LNCaP clone FGC (cell line): Measurements from ENCODE around the genes ODAPH, SDAD1 and STBD1.

GRCh38 chr4:74539592-74539791 is 94.6 kb downstream of the AREG start:
- RRBS, 2 experiments, result no CpG with 5 or more reads among the region's 1 CpG

GRCh38 chr4:74944189-74944895 is 11.4 kb downstream of the PARM1 start:
- RRBS, 2 experiments, result no CpG with 5 or more reads among the region's 8 CpGs

- RRBS, 2 experiments, result no CpG with 5 or more reads among the region's 7 CpGs
Measured at GRCh38 chr4:75555620-75556133, at the start of gene ODAPH. Gene ODAPH (plus strand): TSS chr4:75556066.

DNA sequence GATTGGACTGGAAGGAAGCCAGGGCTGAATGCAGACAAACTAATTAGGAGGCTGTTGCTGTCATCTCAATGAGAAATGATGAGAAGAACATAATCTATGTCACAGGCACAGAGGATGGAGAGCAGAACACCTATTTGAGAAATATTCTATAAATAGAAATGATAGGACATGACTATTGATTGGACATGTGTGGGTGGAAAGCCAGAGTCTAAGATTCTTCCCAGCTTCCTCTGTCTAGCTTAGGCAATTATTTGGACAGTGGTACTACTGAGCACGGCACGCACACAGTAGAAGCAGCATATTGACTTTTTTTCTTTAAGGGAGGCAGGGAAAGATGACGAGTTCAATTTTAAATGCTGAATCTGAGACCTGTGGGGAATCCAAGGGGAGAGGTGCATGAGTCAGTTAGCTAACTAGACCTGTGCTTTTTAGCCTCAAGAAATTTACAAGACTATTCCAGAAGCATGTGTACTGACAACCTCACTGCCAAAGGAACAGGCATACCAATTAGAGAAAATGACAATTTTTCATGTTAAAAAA is 941 bp upstream of the USO1 start:
- RRBS, 2 experiments, result no CpG with 5 or more reads among the region's 3 CpGs

DNA sequence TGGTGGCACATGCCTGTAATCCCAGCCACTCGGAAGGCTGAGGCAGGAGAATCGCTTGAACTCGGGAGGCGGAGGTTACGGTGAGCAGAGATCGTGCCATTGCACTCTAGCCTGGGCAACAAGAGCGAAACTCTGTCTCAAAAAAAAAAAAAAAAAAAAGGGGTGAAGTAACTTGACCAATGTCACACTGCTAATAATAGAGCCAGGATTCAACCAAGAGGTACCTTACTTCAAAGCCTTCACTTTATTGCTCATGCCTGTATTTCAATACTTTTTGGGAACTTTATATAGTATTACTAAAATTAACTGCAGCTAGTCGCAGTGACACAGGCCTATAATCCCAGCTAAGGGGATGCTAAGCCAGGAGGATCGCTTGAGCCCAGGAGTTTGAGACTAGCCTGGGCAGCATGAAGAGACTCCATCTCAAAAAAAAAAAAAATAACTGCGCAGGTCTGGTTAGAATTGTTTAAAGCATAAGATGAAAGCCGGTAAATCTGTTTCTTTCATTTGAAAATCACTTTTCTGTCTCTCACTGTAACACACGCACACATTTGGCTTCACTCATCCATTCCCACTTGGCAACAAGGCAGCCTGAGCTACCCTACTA is 1.9 kb downstream of the USO1 start:
- RRBS, 2 experiments, result no CpG with 5 or more reads among the region's 12 CpGs

DNA sequence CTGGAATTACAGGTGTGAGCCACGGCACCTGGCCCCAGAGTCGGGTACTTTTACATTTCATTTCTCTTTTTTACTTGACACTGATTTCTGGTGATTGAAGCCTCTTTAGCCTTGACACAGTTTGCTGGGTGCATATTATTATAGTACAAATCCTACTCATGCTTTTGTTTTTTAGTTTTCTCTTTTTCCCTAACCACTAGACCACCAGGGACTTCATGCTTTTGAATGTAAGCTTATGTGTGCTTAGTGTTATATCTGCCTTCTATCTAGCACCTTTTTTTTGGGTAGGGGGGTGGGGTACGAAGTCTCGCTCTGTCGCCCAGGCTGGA is 4.6 kb downstream of the USO1 start:
- RRBS, 2 experiments, result no CpG with 5 or more reads among the region's 5 CpGs

DNA sequence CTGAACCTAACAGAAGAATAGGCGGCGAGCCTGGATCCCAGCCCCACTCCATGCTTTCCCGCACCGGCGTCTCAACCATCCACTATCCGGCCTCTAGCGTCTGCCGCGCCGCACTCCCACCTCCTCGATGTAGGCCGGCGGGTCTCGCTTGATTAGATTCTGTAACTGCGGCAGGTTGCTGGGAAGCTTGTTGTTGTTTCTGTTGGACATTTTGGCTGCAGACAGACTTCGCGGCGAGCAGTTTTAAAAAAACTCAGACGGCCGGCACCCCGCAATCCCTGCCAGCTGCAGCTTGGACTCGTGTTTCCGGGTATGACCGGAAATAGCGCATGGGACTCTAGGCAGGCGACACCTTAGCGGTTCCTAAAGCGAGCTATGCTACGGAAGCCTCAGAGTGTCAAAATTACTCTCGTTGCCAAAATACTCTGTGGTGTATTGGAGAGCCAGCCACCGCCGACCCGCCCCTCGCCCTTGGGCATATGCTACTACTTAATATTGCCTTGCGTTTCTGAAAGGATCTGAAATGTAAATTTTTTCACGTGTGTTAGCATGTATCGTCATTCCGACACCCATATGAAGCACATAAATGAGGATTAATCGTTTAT is at the start of gene SDAD1:
SDAD1 (minus strand) TSS at position 314 of the 605 bp plus-strand sequence.
- RRBS, 2 experiments, result 1 to 2% methylated on average over 9 of the region's 39 CpGs

DNA sequence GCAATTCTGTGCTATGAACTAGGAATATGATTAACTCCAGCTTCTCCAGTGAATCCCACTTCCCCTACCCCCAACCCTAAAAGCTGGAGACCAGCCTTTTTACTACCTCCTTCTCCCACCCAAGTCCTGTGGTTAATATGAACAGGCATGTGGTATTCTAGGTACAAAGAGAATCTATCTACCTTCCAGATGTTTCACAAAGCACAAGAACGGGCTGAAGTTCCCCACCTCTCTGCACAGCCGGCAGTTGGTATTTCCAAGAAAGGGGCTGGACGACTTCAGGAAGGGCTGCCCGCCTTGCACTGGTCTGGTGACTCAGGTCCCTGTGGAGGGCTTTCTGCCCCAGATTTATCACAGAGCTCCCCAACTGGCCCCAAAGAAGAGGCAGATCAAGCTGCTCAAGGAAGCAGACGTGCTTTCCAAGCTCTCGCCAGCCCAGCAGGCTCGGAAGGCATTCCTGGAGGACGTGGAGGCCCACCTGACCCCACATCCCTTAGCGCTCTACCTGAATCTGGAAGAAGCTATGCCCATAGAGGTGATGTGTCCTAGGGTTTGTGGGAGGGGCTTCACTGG is 4.6 kb downstream of the FAM47E start:
- RRBS, 2 experiments, result no CpG with 5 or more reads among the region's 9 CpGs

GRCh38 chr4:76305842-76307001 is at the start of gene STBD1:
Gene STBD1 (plus strand): TSS chr4:76306733.
- RRBS, 2 experiments, result 1 to 2% methylated on average over 44 to 47 of the region's 93 CpGs

GRCh38 chr4:76310592-76311108 is 4.1 kb downstream of the STBD1 start:
- RRBS, 2 experiments, result no CpG with 5 or more reads among the region's 6 CpGs

GRCh38 chr4:76453832-76454341 is 18.9 kb downstream of the SHROOM3 start:
- RRBS, 2 experiments, result no CpG with 5 or more reads among the region's 8 CpGs

DNA sequence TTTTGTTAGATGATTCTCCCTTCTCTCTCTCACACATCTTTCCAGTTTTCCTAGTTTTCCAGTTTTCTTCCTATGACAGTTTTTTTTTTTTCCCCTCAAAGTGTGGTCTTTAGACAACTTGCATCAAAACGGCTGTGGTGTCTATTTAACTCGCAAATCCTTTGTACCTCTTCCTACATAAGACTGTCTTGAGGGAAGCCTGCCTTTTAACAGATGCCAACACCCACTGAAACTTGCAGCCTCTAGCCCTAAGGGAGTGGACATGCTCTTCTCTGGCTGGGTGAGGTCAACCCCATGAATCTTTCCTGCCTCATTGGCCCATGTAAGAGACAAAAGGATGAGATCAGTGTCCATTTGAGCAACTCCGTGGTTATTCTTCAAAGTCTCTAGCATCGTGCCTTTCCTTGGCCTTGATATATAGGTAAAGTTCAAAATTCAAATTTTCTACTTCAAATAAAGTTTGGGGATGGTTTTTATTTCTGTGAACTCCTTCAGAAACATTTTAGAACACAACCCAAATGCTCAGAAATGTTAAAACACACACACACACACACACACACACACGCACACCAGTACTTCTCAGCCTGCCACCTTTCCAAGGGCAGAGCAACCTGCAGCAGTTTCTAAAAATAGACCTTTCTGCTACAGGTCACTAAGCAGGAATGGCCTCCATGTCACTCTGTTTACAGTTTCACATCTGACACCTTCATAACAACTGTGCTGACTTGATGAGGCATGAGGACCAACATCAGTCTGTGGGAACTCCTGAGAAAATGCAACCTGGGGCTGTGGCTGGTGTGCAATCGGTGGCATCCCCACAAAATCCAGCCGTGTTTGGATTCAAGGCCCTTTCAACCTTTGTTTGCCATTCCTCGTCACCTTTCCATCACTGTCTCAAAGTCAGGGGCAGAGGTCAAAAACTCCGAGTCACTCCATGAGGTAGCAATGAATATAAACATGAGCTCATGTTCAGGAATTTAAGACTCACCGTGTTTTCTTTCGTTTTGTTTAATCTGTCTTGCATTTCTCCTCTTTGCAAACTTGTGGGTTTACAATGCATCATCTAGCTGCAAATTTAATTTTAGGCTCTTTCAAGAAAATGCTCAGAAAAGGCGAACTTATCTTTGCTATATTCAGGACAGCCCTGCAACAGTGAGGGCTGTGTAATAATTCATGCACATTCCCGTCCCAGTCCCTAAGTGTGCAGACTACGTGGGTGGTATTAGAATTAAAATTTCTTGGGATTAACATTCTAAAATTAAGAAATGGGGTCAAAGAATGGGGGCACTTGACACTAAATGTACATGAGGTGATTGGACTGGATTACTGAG is 135.1 kb downstream of the SHROOM3 start:
- RRBS, 2 experiments, result no CpG with 5 or more reads among the region's 14 CpGs

- RRBS, 2 experiments, result no CpG with 5 or more reads among the region's 6 CpGs
Measured at GRCh38 chr4:76830866-76831350, 67.0 kb downstream of the SOWAHB start.

DNA sequence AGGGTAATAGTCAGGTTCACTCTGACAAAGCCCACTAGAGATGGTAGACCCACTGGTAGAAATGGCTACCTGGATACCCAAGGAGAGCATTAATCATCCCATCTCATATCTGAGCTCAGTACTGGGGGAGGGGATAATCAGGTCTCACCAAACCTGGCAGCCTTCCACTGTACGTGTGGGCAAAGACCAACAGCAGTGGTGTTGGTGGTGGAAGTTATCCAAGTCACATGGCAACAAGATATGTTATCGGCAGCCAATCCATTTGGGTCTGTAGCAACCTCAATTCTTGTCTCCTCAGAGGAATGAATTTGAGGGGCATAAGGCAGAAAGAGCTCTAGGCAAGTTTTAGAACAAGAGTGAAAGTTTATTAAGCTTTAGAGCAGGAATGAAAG is 67.0 kb upstream of the CXCL13 start:
- RRBS, 2 experiments, result no CpG with 5 or more reads among the region's 2 CpGs

DNA sequence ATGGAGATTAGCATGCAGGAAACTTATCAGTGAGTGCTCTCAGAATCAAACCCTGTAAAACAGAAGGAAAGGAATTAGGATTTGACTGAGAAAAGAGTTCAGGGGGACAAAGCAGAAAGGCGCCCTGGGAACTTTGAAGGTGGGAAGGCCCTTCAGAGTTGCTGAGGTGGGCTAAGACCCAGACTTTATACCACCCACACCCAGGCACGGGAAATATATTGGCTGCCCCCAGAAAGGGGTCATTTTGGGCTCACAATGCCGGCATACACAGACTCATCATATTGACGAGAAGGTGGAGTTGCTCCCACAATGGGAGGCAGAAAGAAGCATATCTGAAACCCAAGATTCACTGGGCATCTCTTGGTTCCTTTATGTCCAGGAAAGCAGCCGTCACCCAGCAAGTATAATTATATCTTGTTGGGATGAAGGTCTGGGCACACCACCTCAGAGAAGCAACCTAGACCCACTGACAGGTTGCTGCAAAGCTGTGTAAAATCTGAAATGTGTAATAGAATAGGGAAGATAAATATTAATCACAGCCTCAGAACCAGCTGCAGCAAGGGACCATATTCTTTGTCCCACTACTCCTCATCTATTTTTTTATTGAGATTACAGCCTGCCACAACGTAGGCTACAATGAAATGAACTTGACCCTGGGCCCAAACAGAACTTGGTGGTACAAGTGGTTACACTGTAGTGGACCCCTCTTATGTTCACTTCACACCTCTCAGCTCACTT is 105.5 kb downstream of the CXCL13 start:
- RRBS, 2 experiments, result no CpG with 5 or more reads among the region's 6 CpGs

- RRBS, 2 experiments, result no CpG with 5 or more reads among the region's 6 CpGs
Measured at GRCh38 chr4:77817621-77818100, 1.5 kb downstream of the CNOT6L start.

DNA sequence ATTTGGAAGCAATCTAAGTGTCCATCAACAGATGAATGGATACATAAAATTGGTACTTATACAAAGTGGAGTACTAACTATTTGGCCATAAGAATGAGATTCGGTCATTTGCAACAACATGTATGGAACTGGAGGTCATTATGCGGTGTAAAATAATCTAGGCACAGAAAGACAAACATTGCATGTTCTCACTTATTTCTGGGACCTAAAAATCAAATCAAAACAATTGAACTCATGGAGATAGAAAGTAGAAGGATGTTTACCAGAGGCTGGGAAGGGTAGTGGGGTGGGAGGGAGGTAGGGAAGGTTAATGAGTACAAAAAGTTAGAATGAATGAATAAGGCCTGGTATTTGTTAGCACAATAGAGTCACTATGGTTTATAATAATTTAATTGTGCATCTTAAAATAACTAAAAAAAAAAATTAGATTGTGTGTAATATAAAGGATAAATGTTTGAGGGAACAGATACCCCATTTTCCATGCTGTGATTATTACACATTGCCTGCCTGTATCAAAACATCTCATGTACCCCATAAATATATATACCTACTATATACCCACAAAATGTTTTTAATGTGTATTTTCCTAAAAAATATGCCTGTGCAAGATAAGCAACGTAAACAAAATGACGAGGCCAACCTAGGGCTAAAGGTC is 76.1 kb downstream of the FRAS1 start:
- RRBS, 2 experiments, result no CpG with 5 or more reads among the region's 4 CpGs

DNA sequence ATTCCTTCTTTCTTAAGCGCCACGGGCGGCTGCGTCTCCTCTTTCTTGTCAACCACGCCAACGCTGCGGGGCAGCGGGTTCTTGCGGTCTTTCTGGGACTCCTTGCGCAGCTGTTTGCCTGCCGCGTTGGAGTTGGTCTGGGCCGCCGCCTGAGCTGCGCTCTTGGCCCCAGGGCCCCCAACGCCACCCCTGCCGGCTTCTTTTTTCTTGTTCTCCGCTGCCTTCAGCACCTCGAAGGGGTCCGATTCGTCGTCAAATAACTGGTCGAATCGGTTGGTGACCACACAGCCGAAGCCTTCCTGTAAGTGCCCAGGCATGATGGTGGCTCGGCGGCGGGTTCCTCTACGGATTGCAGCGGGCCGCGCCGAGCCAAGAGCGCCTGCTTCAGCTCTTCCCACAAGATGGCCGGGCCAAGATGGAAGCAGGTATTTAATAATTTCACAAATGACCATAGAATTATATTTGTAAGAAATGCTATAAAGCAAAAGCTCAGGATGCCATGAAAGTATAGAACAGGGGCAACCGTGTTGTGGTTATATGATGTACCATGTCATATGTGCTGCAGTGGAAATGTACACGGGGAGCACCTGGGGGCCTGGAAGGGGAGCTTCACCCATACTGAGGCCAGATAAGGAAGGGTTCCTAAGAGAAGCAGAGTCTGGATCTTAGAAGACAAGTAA is 124.7 kb downstream of the FRAS1 start:
- RRBS, 2 experiments, result no CpG with 5 or more reads among the region's 37 CpGs

DNA sequence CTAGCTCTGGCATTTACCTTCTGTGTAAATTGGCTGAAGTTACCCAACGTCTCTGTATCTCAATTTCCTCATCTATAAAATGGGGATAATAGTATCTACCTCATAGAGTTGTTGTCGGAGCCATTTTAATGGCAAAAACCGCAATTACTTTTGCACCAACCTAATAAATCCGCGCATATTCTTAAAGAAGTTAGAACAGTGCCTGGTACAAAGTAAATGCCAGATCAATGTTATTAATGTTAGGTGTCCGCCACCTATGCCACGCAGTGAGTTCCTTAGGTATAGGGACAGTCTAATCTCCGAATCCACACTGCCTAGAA is 421 bp upstream of the ANXA3 start:
- RRBS, 2 experiments, result no CpG with 5 or more reads among the region's 8 CpGs